ENCODE measurements around a stretch of chr16.

GRCh38 chr16:70573315-70574519 lies 50.1 kb downstream of the SF3B3 start:
- PRO-cap, 2 experiments: no peak in any of the 2 experiments

GRCh38 chr16:70620576-70621445 lies 25.5 kb upstream of the IL34 start:
- PRO-cap, 2 experiments: no peak in any of the 2 experiments

DNA sequence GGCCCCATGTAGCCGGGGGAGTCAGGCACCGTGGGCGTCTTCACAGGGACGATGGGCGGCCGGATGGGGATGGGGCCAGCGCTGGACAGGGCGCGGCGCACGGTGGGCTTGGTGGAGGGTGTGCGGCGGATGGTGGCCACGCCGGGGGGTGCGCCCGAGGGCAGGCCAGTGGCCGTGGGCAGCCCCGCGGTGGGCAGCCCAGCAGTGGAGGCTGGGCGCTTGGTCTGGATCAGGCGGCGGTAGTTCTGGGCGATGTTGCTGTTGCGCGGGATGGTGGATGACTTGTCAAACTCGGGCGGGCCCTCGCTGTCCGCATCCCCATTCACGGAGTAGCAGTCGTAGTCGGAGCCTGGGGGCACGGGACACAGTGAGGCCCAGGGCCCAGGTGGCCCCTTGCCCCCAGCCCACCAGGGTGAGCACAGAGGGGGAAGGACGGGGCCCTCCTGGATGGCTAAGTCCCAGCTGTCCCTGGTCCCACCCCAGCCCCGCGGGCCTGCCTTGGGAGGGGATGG lies 17.8 kb downstream of the IL34 start:
- PRO-cap, 2 experiments: no peak in any of the 2 experiments

GRCh38 chr16:70679720-70680667 lies 5.9 kb downstream of the MTSS2 start:
- PRO-cap, 2 experiments: no peak in any of the 2 experiments

DNA sequence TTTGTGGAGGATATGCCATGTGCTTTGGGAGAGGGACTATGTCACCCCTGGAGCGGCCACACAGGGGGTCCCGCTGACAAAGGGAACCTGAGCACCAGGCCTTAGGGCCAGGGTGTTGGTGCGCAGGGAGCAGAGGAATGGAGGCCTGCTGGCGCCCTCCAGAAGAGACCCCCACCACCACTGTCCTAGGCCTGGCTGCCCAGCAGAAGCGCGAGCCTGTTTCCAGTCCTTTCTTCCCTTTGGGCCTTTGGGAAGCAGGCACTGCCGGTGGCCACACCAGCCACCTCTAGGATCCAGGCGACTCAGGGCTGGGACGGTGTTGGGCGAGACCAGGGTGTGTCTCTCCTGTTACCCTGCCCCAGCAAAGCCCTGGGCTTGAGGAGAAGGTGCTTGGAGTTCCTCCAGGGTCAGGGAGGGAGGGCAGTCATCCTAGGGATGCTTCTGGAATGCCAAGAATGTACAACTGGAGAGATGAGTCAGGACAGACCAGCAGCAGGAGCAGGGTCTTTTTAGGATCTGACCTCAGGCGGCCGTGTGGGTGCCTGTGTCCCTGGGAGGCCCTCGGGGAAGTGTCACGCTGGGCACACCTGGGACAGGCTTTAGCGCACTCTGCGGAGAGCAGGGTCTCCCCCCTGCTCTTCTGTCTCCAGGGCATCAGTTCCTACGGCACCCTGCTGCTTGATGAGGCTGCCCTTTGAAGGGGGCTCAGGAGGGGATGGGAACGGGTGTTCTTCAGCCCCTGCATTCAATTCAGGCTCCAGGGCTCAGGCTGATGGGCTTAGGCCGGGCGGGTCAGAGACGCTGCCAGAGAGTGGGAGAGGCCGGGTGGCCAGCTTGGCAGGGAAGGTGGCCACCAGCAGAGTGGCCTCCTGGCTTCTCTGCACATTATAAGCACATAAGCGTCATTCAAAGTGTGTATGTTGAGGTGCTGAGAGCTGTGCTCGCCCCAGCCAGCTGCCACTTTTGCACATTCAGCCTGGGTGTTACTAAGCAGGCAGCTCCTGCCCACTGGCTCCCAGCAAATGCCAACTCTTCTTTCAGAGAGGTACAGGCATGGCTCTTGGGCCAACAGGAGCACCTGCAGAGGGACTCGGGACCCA lies 8.3 kb upstream of the MTSS2 start:
- PRO-cap, 2 experiments: no peak in any of the 2 experiments

GRCh38 chr16:70735082-70735862 lies 49.4 kb upstream of the MTSS2 start:
- PRO-cap, 2 experiments: no peak in any of the 2 experiments

- PRO-cap, 2 experiments: no peak in any of the 2 experiments
Observed at GRCh38 chr16:71447901-71448293, 6.0 kb upstream of the TLE7 start.

DNA sequence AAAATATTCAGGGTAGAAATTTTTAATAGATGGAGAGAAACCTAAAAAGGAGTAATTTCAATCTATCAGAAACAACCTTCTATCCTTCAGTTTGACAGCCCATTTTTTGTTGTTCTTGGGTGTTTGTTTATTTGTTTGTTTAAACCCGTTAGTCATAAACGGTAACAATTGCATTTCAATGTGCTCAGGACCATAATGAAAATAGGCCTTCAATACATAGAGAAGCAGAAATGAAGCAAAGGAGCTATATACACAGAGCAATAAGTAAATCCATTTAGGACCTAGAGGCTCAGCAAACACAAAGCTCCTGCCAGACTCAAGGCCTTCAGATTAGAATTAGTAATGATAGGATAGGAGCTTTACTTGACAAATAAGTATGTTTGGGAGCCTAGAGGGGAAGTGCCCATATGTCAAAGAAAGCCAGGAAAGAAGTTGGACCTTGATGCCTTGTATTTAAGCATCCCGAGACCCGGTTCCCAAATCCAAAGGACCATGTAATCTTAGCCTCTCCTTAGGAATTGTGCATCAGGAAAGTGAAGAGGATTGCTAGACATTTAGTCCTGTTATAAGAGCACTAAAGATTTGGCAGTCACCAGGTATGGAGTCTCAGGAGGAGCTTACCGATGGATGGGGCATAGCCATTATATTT lies 1.5 kb downstream of the TAT start:
- PRO-cap, 2 experiments: no peak in any of the 2 experiments

GRCh38 chr16:71684250-71684767 lies 40.2 kb downstream of the PHLPP2 start:
- PRO-cap, 2 experiments: no peak in any of the 2 experiments

DNA sequence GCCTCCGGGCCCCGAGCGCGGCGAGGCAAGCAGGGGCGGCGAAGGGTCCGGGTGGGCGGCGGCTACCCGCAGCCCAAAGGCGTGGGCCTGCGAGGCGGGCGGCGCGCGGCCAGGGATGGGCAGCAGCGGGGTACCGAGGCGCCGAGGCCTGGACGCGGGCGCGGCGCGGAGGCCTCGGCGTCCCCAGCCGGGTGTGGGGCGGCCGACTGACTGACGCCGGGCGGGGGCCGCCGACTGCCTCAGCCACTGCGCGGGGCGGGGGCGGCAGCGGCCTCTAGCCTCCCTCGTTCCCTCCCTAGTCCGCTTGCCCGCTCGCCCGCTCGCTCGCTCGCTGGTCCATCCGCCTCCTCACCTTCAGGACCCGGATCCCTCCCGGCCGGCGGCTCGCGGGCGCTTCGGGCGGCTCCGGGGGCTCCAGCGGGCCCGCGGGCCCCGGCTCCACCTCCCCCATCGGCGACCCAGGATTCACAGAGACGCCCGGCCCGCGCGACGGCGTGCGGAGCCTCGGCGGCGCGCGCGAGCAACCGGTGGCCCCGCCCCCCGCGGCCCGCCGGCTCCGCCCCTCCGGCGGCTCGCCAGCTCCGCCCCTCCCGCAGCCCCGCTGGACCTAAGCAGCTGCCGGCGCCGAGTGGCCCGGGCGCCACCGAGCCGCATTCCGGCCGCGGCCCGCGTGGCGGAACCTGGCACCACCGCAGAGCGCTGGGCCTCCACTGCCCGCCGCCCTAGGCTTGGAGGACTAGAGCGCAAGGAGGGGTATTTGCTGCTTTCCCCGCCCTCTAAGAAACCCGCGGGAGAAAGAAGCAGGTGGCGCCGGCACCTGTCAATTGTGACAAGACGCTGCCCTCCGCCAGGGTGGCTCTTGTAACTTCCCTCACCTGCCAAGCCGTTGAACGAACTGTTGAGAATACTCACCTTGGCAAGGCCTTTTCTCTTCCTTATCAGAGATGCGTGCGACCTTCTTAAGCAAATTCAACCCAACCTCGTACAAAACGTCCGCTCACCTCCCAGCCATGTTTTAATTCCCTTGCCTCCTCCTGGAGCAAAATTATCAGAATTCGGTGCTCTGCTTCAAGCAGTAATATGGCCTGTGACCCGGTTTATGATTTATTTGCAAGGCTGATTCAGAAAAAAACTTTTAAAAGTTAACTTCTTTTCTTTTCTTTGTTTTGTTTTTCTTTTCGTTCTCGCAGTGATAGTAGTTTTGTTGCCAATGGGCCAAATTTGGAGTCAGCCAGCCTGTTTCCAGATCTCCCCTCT lies 656 bp downstream of the PHLPP2 start:
- PRO-cap, 2 experiments: peak in 2 of 2 experiments; most common plus-strand start position 823 of the sequence (in 2); most common minus-strand start position 215 of the sequence (in 2)

DNA sequence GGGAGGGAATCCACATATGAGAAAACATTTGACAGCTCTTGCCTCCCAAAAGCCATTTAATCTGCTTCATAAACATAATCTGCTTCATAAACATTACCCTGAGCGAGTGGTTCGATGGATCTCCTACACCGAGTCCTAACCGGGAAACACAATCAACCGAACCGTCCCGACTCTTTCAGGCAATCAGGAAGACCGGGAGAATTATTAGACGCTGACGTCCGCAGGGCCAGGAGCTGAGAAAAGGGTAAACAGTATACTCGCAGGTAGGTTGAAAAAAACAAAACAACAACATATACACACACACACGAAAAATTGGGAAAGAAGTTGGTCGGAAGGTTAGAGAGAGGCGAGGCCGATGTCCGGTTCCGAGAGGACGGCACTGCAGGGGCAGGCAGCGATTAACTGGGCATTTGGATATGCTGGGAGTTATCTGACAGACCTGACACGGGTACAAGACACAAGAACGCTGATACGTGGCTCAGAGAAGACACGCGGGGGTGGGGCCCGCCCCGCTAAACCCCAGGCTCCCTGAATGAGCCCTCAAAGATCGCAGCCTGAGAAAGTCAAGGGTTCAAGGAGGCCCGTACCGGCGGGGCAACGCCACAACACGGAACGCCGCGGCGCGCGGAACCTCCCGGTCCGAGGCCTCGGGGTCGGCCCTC lies 585 bp downstream of the AP1G1 start:
- PRO-cap, 2 experiments: peak in 2 of 2 experiments; most common plus-strand start position 543 of the sequence (in 2); most common minus-strand start position 462 of the sequence (in 1)

DNA sequence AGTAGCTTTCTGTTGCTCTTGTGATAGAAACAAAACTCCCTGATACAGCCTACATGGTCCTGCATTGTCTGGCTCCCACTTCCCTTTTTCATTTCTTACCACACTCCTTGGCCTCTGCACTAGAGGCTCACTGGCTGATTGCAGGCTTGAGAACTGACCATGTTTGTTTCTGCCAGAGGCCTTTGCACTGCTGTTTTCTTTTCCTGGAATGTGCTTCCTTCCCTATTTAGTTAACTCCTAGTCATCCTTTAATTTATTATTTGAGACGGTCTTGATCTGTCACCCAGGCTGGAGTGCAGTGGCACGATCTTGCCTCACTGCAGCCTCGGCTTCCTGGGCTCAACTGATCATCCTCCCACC lies 23.8 kb downstream of the IST1 start:
- PRO-cap, 2 experiments: no peak in any of the 2 experiments

- PRO-cap, 2 experiments: peak in 2 of 2 experiments; most common plus-strand start chr16:71924317 (in 2)
Observed at GRCh38 chr16:71923818-71925104, 28.9 kb downstream of the IST1 start.

GRCh38 chr16:72015093-72016189 lies 6.9 kb downstream of the DHODH start:
- PRO-cap, 2 experiments: no peak in any of the 2 experiments

GRCh38 chr16:72096783-72097064 lies 3.1 kb downstream of the DHX38 start:
- PRO-cap, 2 experiments: no peak in any of the 2 experiments

- PRO-cap, 2 experiments: no peak in any of the 2 experiments
Observed at GRCh38 chr16:72130155-72130775, 36.6 kb downstream of the DHX38 start.

DNA sequence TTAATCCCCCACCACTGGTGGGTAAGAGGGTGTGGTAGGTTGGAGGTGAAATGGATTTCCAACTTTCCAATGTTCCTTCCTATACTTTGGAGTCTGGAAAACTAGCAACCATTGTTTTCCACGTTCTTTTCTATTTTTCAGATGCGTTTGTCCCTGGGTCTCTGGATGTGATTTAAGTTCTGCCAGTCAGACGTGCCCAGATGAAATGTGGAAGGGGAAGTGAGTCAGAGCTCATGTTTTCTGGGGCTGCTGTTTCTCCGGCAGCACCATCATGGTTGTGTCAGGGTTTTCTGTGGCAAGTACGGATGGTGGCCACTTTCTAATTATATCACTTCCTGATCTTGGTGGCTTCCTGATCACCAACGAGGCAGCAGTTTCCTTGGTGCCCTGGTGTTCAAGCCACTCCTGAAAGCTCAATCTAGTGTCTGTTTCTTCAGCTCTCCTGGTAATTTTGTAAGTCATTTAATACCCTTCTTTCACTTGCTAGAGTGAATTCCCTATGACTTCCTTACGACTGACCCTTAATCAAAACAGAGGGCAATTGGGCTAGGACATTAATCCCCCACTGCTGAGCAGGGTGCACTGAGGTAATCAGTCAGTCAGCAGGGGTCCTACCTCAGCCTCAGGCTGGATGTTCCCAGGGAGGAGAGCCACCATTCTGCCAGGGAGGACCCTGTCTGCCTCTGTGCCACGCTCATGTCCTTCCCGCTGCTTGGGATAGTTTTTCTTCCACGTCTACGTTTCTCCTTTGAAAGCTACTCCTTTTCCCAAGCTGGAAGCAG lies 31.6 kb upstream of the PMFBP1 start:
- PRO-cap, 2 experiments: no peak in any of the 2 experiments

GRCh38 chr16:72847629-72848491 lies 200.1 kb downstream of the ZFHX3 start:
- PRO-cap, 2 experiments: no peak in any of the 2 experiments

DNA sequence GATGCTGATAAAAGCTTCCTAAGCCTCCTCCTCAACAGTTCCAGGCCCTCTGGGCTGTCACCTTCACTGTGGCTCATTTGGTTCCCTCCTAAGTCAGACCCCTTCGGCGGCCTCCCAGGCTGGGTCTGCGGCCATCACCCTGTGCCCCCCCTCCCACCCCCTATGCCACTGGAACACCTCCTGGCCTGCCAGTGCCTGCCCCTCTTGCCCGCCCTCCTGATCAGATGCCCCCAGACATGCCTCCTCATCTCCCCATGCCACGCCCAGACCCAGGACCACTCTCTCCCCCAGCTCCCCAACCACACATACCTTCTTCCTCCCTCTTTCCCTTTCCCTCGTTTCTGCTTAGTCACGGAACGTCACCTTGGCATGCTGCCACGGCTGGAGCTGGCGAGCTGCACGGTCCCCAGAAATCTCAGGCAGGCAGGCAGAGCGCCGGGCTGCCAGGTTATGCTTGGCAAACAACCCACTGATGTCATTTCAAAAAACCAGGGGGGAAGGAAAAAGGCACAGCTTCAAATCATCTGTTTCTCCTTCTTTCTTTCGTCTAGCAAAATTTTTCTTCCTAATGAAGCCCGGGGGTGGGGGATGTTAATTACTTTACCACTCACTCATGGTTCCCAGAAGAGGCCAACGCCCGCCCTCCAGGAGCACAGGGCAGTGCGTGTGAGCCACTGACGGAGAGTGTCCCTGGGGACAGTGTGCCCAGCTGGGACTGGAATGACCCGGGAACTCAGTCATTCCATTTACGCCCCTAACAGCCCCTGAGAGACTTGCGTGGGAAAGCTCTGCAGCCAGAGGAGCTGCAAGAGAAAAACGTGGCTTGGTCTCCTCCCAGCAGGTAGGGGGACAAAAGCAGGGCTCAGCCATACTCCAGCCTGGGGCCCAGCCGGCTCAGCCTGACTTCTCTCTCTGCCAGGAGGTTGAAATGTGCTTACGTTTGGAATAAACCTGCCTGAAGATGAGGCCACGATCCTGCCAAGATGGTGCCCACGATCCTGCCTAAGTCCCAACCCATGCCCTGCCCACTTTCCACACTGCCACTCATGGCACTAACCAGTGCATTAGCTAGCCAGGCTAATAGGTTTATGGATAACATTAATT lies 199.1 kb downstream of the ZFHX3 start:
- PRO-cap, 2 experiments: no peak in any of the 2 experiments

DNA sequence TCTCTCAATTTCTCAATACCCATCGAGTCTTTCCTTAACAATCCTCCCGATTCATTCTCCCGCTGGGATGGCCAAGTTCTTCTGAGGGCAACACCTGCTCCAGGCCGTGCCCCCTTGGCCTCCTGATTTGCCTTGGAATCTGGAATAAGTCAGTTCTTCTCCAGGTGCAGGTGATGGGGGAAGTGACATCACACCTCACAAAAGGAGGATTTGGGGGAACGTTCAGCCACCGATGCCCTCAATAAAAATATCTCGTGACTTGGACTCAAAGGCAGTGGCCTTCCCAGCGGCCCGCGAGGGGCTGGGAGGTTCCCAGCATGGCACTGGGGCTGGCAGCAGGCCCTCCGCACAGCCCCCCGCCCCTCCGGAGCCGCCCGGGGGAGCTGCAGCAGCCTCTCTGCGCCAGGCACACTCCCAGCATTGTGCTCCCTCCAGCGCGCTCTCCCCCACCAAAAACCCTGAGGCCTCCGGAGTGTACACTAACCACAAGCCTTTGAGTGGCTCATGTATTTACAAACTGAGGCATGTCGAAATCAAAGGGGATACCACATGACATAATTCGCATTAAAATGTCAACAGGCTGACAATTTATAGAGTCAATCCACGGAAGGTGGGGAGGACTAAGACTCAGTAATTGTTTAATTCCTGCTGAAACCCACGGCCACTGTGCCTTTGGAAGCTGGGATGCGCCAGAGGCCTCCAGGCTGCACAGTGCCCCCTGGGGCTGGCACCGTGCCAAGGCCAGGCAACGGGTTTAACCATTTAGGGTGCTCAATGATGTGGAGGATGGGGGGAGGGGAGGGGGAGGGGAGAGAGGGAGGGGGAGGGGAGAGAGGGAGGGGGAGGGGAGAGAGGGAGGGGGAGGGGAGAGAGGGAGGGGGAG lies 120.4 kb downstream of the ZFHX3 start:
- PRO-cap, 2 experiments: no peak in any of the 2 experiments